ENCODE measurements around a stretch of chr2.

- PRO-cap = no peak
- RAMPAGE, long total RNA, 5 experiments = no peak in any of the 5 experiments
- RRBS = no CpG with 5 or more reads among the region's 2 CpGs
Measured at GRCh38 chr2:21396169-21396802, 272.5 kb downstream of the TDRD15 start.

DNA sequence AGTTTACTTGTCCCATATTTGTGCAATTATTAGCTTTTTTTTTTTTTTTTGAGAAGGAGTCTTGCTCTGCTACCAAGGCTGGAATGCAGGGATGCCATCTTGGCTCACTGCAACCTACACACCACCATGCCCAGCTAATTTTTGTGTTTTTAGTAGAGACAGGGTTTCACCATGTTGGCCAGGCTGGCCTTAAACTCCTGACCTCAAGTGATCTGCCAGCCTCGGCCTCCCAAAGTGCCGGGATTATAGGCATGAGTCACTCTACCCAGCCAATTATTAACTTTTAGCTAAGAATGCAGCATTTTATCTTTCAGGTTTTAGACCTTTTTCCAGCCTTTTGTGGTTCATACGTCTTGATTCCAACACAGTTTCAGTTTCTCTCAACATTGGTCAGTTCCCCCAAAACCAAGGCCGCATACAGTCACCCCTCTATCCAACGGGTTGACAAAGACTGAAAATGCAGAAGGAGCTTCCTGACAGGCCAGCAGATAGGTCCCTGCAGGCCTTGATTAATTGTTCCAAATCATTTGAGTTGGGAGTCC, 262.3 kb upstream of the KLHL29 start:
- PRO-cap = no peak
- RAMPAGE, long total RNA, 5 experiments = no peak in any of the 5 experiments
- RRBS = no CpG with 5 or more reads among the region's 5 CpGs

DNA sequence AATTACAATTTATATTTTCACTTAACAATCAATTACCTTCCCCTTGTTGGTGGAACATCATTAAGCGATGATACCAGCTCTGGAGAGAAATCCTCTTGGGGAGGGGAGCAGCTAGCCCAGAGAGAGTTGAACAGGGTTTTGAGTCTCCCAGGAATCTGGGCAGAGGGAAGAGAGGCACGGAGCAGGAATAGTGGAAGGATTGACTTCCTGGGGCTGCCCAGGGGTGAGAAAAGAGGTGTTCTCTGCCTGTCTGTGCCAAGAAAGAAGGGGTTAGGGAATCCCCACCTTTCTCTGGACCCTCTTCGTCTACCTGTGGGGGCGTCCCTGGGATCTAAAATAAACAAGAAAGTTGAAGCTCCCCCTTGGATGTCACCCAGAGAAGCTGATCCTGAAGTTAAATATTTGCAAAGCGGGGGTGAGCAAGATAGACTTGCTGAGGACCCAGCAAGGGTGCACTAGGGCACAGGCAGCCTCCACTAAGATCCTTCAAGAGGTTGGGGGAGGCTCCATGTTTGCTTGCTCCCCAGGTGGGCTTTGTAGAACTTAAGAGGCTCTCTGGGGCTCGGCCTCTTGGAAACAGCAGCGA, 186.1 kb upstream of the KLHL29 start:
- PRO-cap = no peak
- RAMPAGE, long total RNA, 5 experiments = no peak in any of the 5 experiments
- RRBS = no CpG with 5 or more reads among the region's 7 CpGs

GRCh38 chr2:23359858-23360403, 25.0 kb upstream of the KLHL29 start:
- PRO-cap = no peak
- RAMPAGE, long total RNA, 5 experiments = no peak in any of the 5 experiments
- RRBS = no CpG with 5 or more reads among the region's 14 CpGs

- PRO-cap = no peak
- RAMPAGE, long total RNA, 5 experiments = no peak in any of the 5 experiments
- RRBS = 3% methylated on average over 15 of the region's 33 CpGs
Measured at GRCh38 chr2:23384320-23384956, 541 bp upstream of the KLHL29 start.

GRCh38 chr2:23385733-23386330, 853 bp downstream of the KLHL29 start:
- PRO-cap = bidirectional peak, plus-strand start at chr2:23386045, minus-strand start at chr2:23385947
- RAMPAGE, long total RNA, 5 experiments = no peak in any of the 5 experiments
- RRBS = 4% methylated on average over 26 of the region's 65 CpGs

GRCh38 chr2:23426353-23427156, 41.6 kb downstream of the KLHL29 start:
- PRO-cap = unidirectional peak, plus-strand start at chr2:23426724
- RAMPAGE, long total RNA, 5 experiments = no peak in any of the 5 experiments
- RRBS = no CpG with 5 or more reads among the region's 14 CpGs

GRCh38 chr2:23492697-23493435, 107.9 kb downstream of the KLHL29 start:
- PRO-cap = no peak
- RAMPAGE, long total RNA, 5 experiments = no peak in any of the 5 experiments
- RRBS = no CpG with 5 or more reads among the region's 14 CpGs

- PRO-cap = no peak
- RAMPAGE, long total RNA, 5 experiments = no peak in any of the 5 experiments
- RRBS = no CpG with 5 or more reads among the region's 3 CpGs
Measured at GRCh38 chr2:23564206-23564424, 179.1 kb downstream of the KLHL29 start.

GRCh38 chr2:23564425-23564703, 179.4 kb downstream of the KLHL29 start:
- PRO-cap = no peak
- RAMPAGE, long total RNA, 5 experiments = no peak in any of the 5 experiments
- RRBS = no CpG with 5 or more reads among the region's 6 CpGs

DNA sequence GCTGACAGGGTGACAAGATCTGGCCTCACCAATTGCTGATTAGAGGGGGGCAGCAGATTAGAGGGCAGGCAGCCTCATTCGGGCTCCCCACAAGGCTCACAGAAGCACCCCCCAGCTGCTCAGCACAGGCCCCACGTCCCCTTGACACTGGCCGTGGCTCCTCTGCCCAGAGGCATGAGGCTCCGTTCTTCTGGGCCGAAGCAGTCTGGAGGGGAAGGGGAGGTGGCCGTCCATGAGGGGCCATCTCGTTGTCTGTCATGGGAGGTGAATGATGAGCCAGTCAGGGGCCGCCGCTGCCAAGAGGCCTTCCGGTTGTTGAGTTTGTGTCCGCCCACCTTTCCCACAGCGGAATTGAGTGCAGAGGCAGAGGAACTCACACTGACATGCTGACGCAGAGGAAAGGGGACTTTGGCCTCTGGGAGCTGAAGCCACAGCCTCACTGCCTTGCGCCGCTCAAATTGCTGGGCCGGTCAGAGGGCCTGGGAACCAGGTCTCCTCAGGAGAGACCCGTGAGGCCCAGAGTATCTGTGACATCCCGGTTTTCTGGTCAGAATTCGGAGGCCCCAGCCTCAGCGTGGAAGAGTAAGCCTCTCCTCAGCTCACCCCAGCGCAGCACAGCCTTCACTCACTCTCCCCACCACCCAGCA, 268.4 kb downstream of the ATAD2B start:
- PRO-cap = no peak
- RAMPAGE, long total RNA, 5 experiments = no peak in any of the 5 experiments
- RRBS = 24% methylated on average over 3 of the region's 21 CpGs

DNA sequence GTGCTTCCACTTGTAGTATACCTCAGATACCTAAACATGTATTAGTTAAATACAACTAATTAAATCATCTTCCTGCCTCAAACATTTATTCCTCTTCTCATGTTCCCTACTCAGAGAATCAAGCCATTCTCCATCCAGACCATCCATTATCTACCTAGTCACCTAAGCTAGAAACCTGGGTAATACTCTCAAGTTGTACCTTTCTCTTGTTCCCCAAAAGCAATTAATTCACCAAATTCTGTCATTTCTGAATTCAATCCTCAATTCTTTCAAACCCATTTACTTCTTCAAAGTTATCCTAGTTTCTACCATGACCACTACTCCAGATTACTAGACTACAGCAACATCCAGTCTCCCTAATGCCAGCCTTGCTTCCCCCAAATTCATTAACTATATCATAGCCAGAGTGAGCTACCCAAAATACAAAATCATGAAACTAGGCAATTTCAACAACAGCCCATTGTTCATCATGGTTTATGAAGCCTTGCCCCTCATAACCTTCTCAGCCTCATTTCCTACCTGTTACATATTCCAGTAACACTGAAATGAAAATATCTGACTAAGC, 59.7 kb downstream of the ATAD2B start:
- PRO-cap = no peak
- RAMPAGE, long total RNA, 5 experiments = start-site peak on the minus strand in 1 of 5 experiments, centred at position 404 of the sequence, 13 reads per replicate

DNA sequence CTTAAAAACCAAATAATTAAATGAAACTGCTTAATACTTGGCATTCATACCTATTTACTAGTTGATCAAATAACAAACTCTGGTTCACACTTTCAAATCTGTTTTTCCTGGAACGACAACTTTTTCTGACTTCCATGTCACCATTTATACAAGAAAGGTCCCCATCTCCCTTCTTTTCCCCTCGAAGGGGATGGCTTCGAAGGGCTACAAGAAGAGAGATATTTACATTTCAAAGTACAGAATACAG, 39.2 kb downstream of the ATAD2B start:
- PRO-cap = no peak
- RAMPAGE, long total RNA, 5 experiments = start-site peak on the minus strand in 2 of 5 experiments, centred at positions 76 to 151 of the sequence, 23 to 44 reads per replicate
- RRBS = no CpG with 5 or more reads among the region's 3 CpGs

DNA sequence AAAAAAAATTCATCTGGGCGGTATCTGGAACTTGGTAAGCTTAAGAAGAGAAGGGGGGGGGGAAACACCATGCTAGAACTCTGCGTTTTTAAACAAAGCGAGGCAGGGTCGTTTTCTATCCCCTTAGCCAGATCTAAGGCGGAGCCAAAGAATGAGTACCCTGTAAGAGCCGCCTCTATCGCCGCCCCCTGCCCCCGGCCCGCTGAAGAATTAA, 566 bp upstream of the ATAD2B start:
- PRO-cap = no peak
- RAMPAGE, long total RNA, 5 experiments = start-site peak on the plus strand in 1 of 5 experiments, centred at position 53 of the sequence, 46 to 73 reads per replicate
- RRBS = 5% methylated on average over 2 of the region's 10 CpGs

- PRO-cap = no peak
- RAMPAGE, long total RNA, 5 experiments = no peak in any of the 5 experiments
- RRBS = no CpG with 5 or more reads among the region's 6 CpGs
Measured at GRCh38 chr2:24021050-24021423, 11.2 kb downstream of the MFSD2B start.

DNA sequence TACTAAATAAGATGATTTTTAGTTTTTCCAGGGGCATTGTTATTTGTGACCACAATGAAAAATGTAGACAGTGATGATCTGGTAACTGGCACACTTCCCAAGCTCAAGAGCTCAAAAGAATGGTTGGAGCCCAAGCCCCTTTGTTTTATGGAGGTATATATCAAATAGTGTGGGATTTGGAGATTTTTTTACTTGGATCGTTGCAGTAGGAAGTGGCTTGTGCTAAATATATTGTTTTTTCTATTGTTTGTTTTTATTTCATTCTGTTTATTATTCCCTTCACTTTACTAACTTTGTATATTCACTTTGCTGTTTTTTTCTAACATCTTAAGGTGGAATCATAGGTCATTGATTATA, 1.0 kb downstream of the FAM228B start:
- PRO-cap = no peak
- RAMPAGE, long total RNA, 5 experiments = no peak in any of the 5 experiments
- RRBS = no CpG with 5 or more reads among the region's 1 CpG

GRCh38 chr2:24252214-24252697, 77.4 kb downstream of the FAM228A start:
- PRO-cap = no peak
- RAMPAGE, long total RNA, 5 experiments = start-site peak on the minus strand in 1 of 5 experiments, at chr2:24252354-24252507 at its widest, 37 reads per replicate
- RRBS = no CpG with 5 or more reads among the region's 1 CpG

DNA sequence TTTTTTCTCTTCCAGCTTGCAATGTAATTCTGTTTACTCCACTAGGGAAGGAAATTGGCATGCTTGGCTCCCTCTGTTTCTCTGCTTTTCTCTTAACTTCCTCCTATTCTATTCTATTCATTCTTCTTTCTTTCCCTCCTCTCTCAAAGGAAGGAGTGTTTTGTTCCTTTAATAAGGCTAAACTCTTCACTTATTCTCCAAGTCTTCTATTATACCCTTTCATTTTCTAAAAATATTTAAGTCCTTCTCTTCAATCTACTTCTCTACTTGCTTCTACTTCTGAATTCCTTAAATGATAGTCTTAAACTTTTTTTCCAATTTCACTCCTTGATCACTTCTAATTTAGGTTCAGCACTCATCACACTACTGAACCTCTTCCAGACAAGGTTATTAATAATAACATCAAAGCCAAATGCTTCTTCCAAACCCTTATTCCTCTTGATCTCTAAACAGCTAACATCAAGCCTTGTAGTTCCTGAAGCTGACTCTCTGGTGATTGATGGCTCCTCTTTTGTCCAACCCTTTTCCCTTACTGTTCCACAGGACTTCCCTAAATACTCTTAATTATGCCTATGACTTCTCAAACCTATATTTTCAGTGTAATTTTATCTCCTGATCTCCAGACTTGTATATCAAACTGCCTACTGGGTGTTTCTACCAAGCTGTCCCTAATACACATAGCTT, 83.7 kb downstream of the FAM228A start:
- PRO-cap = unidirectional peak, minus-strand start at position 89 of the sequence
- RAMPAGE, long total RNA, 5 experiments = start-site peak on the minus strand in 3 of 5 experiments, centred at positions 187 to 603 of the sequence, 7 to 14 reads per replicate

DNA sequence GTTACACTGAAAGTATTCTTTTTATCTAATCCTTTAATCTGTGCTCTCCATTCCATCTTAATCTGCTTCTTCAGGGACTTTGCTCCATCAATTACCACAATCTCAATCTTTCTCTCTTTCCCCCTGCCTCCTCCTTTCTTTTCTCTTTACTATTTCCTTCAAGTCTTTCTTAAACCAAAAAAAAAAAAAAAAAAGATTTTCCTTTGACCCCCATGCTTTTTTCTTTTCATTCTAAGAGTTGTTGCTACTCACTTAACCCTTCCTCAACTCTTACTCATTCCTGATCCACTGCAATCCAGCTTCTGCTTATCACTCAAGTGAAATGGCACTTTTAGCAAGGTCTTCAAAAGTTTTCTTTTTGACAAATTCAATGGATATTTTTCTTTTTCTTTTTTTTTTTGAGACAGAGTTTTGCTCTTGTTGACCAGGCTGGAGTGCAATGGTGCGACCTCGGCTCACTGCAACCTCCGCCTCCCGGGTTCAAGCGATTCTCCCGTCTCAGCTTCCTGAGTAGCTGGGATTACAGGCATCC, 77.4 kb downstream of the ITSN2 start:
- PRO-cap = no peak
- RAMPAGE, long total RNA, 5 experiments = no peak in any of the 5 experiments
- RRBS = no CpG with 5 or more reads among the region's 6 CpGs

GRCh38 chr2:24299794-24300289, 60.5 kb downstream of the ITSN2 start:
- PRO-cap = no peak
- RAMPAGE, long total RNA, 5 experiments = start-site peak on the minus strand in 4 of 5 experiments, at chr2:24300090-24300200 at its widest, 11 to 109 reads per replicate
- RRBS = no CpG with 5 or more reads among the region's 10 CpGs